ENCODE measurements around a stretch of chr14.

GRCh38 chr14:21748776-21749238, 75.2 kb upstream of the OR4E1 start:
- PRO-cap: no peak

GRCh38 chr14:21749243-21749945, 75.8 kb upstream of the OR4E1 start:
- PRO-cap: no peak

GRCh38 chr14:21797151-21797426, 123.5 kb upstream of the OR4E1 start:
- PRO-cap: no peak

DNA sequence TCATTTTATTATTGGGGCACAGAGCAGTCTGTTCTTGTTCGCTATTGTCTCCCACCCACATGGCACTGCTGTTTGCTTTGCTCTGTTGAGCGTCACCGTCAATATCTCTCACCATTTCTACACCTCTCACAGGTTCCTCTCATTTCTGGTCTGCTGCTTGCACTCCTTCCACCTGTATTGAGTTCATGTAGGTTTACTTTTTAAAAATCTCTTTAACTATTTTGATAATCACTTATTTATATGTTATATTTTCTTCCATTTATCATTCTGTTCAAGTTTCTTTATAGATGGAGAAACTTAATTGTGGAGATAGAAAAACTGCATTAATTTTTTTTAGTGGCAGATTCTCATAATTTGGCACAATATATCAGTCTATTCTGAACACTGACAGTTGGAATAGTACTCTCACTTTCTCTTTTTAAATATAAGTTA, 171.9 kb upstream of the OR4E1 start:
- PRO-cap: no peak

- PRO-cap: no peak
Observed at GRCh38 chr14:21846386-21846774, 172.8 kb upstream of the OR4E1 start.

DNA sequence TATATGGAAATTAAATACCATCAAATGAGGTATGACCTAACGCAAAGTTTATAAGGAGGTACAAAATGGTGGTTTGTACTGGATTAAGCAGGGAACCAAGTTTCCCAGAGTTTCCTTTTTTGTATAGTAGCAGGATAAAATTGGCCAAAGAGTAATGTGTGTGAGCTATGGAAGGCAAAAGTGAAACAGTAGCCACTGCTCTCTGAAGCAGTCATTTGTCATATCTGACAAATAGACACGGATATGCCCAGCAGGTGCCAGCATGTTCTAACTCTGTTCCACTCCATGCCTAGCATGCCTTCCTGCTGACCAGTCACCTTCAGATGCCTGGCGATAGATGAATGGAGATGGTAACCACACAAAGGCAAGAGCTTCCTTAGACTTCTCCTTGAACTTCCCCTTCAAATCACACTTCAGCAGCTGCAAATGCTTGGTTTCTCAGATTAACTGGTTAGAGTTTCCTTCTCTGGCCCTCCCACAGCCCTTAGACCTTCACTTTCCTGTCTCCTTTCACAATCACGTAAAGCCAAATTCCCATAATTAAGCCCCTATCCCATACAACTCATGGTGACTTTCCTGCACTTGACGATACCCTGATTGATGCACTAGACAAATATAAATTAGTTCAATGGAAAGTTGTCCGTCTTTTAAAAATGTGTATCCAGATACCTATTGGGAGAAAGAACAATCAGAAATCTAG, 429.9 kb downstream of the DAD1 start:
- PRO-cap: no peak

DNA sequence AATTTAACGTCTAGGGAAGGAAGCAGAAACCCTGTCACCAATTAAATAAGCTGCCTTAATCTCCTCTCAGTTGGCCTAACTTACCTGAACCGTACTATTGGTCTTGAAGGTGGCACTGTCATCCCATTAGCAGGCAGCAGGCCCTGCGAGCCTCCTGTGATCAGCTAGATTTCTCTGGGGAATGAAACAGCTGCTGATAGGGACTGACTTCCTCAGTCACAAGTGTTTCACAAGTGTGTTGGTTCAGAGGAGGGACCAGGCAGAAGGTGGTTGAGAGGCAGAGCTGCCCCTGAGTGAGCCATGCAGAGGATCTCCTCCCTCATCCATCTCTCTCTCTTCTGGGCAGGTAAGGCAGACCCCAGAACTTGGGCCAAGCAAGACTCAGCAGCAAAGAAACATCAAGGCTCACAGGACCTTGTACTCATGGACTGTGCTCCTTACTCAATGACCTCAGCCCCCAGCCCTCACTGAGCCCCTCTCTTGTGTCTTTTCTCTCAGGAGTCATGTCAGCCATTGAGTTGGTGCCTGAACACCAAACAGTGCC, 166.7 kb downstream of the DAD1 start:
- PRO-cap: unidirectional peak, plus-strand start at position 258 of the sequence

GRCh38 chr14:22509649-22510389, 79.2 kb downstream of the DAD1 start:
- PRO-cap: no peak

- PRO-cap: no peak
Observed at GRCh38 chr14:22533160-22533791, 55.7 kb downstream of the DAD1 start.

DNA sequence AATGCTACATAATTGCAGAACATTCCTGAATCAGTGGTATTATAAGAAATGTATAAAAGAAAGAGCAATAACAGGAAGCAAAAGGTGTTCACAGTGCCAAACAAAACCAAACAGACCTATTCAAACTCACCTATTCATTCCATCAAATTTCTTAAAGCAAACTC, 23.0 kb downstream of the DAD1 start:
- PRO-cap: no peak

DNA sequence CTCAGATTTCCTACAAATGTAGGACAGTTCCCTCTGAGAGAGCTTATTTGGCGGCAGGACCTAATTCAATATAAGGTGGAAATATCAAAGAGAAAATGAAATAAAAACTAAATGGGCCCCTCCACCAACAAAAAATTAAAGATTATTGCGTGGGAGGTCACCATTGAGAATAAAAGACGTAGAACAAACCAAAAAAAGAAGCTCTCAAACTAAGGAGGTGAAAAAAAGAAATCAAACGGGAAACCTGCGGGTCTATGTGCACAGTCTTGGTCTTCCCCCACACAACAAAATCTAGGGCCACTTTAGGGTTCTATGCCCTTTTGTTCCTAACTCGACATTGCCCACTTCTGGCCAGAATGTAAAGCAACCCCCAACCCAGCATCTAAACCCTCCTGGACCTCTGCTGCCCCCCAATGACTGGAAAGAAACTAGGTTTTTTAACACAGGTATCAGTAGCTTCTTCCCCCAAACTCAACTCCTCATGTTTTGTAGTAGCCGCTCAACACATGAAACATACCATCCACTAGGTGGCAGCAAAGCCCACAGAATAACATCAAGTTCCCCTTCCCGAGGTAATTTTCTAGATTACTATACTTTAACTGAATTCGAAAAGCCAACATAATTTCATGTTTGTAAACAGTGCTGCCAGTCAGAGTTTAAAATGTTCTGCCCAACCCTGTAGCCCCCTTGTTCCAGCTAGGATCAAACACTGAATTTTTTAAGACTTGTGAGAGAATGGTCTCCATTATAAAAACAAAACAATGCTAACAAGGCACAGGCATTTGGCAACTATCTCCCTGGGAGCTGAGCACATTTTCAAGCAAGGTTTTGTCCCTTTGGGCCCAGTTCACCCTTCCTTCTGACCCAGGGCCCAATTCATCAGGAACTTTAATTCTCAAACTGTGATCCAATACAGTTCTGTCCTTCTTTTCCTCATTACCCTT, 18.7 kb downstream of the DAD1 start:
- PRO-cap: no peak

DNA sequence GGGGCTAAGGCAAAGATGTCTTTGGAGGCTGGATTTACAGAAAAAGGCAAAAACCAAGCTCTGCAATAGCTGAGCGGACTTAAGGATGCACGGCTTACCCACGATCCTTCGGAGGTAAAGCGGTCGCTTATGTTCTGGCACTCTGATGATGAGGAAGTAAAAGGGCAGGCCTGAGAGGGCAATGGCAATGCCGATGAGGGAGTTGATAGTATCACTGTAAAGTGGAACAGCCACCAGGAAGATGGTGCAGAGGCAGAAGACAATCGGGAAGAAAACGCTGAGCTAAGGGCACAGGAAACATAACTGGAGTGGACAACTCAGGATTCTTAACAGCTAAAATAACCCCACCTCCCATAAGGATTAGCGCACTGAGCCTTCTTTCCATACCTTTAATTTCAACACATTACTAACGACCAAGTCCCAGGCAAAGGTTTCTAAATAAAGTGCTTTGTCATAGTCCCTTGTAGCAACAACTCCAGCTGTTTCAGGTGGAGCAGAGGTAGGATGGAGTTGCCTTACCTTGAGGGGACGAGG, 7.4 kb downstream of the OXA1L start:
- PRO-cap: no peak

DNA sequence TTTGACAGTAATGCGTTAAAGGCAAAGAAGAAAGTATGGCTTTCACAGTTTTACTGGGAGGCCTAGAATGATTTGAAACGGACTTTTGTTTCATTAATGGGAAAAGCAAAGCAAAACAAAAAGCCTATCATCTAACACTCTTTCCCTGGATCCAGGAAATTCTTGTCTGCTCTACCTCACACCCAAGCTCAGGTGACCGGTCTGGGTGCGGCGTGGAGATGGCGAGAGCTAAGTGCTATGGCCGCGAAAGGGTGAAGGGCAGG, 6.4 kb upstream of the SLC7A7 start:
- PRO-cap: no peak

- PRO-cap: no peak
Observed at GRCh38 chr14:22841361-22841697, 4.9 kb downstream of the MMP14 start.

- PRO-cap: no peak
Observed at GRCh38 chr14:22872874-22873275, 1.3 kb downstream of the LRP10 start.

GRCh38 chr14:22881689-22882367, 1.2 kb upstream of the REM2 start:
- PRO-cap: no peak

GRCh38 chr14:22919222-22920304, 614 bp upstream of the RBM23 start:
- PRO-cap: bidirectional peak, plus-strand start at chr14:22919456, minus-strand start at chr14:22919161; unidirectional peak, plus-strand start at chr14:22919541; unidirectional peak, plus-strand start at chr14:22919600

- PRO-cap: no peak
Observed at GRCh38 chr14:22977568-22978657, 4.4 kb downstream of the AJUBA start.

DNA sequence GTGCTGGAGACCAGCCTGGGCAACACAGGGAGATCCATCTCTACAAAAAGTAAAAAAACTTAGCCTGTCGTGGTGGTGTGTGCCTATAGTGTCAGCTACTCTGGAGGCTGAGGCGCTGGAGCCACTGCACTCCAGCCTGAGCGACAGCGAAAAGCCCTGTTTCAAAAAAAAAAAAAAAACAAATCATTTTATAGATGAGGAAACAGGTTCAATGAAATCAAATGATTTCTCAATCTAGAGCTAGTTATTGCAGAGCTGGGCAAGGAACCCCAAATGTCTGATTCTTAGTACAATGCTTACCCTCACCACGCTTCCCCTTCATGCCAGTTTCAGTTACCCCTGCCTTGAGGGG, 761 bp downstream of the PSMB5 start:
- PRO-cap: no peak

DNA sequence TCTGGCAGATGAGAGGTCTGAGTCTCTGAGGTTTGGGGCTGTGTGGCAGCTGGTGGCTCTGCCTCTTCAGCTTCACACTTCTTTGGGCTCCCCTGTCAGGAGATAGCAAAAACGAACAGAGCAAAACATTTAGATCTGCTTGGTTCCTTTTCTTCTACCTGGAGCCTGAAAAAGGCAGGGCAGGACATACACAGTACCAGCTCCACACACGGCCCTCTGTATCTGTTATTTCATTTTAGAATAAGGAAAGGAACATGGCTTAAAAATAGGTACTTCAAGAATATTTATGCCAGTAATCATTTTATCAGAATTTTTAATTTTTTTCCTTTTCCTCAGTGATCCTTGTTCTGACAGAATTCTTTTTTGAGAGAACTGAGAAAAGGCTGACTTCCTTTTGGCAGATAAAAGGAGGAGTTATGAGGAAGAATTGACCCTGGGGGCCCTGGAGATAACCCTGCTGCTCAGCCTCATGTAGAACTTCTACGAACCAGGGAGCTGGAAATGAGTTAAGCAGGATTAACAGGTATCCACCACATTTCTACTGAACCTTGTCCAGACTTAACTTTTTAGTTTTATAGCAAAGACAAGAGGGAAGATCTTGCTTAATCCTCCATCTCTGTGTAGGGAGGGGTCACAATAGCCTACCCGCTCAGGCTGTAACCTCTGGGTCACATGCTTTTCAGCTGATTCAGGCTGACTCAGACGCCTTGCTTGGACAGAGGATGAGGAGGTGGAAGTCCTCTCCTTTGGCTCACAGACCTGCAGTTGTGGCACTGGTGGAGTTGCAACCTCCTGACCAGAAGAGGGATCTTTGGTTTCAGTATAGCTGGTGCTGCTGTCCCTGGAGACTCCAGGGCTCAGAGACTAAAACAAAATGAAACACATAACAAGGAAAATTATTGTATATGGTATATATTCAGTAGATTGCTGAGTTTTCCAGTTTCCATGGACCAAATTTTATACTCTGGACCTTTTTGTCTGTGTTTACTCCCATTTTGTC, 16.5 kb downstream of the ACIN1 start:
- PRO-cap: no peak

Data from natural killer cell (primary cell).